Osteocyte (in vitro differentiated cells): ENCODE results near the genes PGAP4, CYLC2, ABCA1 and FKTN.

DNA sequence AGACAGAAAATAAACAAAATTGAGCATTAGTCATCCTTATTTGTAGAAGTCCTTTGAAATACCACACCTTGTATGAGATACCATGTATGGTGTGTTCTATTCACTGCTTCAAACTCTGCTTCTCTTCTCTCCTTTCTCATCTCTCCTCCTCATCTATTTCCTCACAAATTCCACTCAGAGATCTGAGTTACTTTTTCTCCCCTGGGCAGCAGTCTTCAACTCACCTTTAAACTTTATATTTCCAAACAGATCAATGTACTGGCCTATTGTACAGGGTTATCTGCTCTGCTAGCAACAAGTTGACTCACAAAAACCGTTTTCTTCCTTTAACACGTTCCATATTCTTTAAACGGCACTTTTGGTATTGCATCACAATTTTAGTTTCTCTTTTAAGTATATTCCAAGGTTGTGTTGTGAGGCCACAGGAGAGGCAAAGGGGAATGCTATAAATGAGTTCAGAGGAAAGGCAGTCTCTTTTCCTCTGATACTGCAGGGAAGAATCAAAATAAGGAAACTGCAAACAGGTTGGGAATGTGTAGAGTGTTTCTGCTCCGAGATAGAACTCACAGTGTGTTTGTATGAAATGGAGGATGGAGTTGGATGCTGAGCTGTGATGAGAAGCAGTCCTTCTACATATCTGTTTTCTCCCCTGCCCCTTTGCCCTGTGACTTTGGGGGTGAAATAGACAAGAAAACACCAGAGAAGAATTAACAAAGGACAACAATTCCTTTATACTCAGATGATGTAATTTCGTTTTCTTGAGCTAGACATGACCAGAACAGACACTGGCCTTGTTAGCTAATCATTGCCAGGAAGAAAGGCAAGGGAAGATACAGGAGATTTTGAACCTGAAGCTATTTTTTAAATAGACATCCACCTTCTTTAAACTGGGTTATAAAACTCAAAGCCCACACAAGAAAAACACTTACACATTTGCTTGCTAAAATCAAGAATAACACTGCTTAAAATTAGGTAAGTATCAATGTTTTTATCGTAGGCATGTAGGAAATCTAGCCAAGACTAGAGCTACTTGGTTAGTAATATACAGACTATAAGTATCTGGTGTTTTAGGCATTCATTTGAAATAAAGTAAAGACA, 10.0 kb upstream of the ALDOB start:
- PRO-cap: no peak

GRCh38 chr9:101479270-101480086, 7.5 kb downstream of the PGAP4 start:
- PRO-cap: no peak

DNA sequence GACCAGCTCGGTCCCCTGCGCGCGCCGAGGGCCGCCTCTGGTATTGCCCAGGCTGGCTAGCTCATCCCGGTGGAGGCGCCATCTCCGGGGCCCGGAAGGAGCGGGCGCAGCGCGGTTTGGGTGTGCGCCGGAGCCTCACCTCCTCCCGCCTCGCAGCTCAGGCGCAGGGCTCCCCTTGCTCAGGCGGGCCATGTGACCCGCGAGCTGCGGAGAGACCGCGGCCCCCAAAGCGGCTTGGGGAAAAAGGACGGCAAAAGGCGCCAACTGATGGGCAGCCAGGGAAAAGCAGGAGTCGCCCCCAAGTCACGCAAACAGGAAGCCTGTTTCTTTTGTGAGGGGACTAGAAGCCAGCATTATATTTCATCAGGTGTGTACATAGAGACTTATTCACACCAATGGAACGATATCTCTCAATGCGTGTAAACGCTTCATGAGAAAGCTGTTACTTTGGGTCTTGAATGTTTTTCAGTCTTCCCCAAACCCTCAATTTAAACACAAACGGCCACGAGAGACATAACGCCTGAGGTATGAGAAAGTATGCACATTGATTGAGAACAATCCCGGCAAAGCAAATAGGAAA, at the start of gene PGAP4:
Gene PGAP4, minus strand, starts transcription at position 214 of the 580 bp plus-strand sequence.
- PRO-cap: bidirectional peak, plus-strand start at position 81 of the sequence, minus-strand start outside the sequence; bidirectional peak, plus-strand start at position 288 of the sequence, minus-strand start at position 245 of the sequence

- PRO-cap: no peak
These were observed 33.3 kb downstream of the GRIN3A start for GRCh38 chr9:101704908-101705822.

- PRO-cap: no peak
These were observed 32.1 kb downstream of the GRIN3A start for GRCh38 chr9:101706315-101706853.

DNA sequence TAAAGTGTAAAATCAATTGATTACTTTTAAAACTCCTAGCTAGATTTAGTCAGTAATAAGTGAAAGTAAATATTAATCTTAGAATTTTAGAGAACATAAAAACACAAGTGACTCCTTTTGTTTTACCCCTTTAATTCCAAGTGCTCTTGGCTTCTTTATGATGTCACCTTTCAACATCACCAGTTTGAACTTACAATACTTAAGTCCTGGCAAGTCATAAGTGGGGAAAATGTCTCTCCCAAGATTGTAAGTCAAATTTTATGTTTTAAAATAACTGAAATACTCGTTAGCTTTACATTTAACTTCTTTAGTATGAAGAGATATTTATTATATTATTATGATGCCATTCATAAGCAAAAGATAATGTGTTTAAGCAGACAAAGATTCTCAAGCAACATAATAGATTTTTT, at the start of gene CYLC2:
Gene CYLC2, plus strand, starts transcription at position 182 of the 410 bp plus-strand sequence.
- PRO-cap: no peak

DNA sequence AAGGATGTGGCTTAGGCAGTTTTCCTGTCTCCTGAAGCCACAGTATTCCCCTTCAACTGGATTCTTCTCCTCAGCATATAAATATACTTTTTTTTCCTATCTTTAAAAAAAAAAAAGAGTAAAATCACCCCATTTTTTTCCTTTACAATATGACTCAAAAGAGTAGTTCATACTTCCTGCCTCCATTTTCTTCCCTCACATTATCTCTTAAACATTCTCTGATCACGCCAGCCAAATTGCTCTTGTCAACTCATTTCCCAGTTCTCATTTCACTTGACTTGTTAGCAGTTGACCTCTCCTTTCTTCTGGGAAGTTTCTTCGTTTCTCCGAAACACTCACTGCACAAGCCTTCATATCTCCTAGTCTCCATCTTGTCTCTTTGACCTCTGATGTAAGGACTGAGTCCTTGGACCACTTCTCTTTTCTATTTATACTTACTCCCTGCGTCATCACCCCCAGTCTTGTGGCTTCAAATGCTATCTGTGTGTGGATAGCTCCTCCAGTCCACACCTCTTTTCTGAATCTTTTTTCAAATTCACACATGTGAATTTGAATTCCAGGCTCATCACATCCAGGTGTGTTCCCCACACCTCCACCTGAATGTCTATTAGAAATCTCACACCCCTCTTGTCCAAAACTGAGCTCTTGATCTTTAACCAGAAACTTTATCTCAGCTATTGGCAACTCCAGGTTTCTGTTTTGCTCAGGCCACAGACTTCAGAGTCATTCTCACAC, 11.3 kb downstream of the NIPSNAP3B start:
- PRO-cap: no peak

- PRO-cap: no peak
These were observed 47.1 kb downstream of the NIPSNAP3B start for GRCh38 chr9:104810815-104811666.

GRCh38 chr9:104816932-104817849, 53.3 kb downstream of the NIPSNAP3B start:
- PRO-cap: no peak

DNA sequence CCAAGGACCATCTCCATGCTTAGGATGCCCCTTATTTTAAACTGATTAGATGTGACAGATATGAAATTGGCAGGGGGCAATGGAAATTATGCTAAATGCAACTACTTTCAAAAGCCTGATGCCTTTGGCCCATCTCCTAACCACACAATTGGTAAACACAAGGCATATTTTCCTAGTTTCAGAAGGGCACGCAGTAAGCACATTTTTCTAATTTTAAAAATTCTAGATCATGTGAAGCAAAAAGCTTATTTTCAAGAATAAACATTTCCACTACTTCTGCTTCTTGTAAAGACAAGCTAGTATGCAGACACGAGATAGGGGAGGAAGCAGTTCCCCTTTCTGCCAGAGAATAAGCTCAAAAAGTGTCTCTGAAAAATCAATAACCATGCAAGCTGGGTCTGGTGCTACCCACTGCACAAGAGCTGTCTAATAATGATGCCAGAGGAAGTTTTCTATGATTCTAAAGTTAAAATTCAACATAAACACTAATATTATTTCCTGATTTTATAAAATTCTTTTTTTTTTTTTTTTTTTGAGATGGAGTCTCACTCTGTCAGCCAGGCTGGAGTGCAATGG, 67.6 kb downstream of the ABCA1 start:
- PRO-cap: no peak

DNA sequence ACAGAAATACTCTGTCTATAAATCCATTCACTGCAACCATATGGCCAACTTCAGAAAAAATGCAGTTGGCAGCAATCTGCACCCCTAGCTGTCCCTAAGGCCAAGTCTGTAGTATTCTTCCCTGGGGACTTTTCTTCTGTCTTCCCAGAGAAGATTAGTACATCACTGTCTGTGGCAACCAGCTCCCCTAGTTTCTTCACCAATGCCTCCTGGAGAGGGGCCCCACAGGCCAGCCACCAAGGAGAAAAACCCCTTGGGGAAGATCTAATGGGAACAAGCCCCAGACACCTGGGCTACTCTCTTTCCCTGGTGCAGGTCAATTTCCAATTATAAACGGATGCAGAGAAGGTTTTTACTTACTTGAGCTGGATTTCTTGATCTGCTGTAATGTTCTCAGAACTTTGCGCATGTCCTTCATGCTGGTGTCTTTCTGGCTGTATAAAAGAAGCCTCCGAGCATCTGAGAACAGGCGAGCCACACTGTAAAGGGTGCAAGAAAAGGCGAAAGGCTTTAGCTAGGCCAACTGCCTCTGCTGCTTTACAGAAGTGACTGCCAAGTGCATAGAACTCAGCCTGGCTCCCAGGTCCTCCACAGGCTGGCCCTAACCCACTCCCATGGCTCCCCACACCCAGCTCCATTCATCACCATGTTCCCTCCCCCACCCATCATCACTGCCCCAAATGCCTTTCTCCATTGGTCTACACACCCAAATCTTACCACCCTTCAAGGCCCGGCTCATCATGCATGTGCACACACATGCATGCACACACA, 45.1 kb downstream of the ABCA1 start:
- PRO-cap: no peak

DNA sequence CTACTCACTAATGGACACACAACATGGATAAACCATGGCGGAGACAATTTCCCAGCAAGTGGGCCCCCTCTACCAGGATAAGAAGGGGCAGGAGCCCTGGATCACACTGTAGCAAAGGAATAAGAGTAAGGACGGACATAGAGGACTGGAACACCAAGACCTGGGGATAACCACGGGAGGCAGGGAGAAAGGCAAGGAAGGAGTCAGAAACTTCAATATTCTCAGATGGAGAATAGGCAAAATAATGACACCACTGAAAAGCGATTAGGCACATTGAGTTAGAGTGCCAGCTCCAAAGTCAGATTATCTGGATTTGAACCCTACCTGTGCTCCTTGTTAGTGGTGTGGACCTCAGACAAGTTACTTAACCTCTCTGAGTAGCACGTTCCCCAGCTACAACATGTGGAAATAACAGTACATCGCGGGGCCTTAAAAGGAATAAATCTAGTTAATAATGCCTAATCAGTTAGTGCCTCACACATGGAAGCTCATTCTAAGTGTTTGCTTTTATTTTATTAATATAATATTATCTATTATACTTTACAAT, 26.4 kb downstream of the ABCA1 start:
- PRO-cap: no peak

DNA sequence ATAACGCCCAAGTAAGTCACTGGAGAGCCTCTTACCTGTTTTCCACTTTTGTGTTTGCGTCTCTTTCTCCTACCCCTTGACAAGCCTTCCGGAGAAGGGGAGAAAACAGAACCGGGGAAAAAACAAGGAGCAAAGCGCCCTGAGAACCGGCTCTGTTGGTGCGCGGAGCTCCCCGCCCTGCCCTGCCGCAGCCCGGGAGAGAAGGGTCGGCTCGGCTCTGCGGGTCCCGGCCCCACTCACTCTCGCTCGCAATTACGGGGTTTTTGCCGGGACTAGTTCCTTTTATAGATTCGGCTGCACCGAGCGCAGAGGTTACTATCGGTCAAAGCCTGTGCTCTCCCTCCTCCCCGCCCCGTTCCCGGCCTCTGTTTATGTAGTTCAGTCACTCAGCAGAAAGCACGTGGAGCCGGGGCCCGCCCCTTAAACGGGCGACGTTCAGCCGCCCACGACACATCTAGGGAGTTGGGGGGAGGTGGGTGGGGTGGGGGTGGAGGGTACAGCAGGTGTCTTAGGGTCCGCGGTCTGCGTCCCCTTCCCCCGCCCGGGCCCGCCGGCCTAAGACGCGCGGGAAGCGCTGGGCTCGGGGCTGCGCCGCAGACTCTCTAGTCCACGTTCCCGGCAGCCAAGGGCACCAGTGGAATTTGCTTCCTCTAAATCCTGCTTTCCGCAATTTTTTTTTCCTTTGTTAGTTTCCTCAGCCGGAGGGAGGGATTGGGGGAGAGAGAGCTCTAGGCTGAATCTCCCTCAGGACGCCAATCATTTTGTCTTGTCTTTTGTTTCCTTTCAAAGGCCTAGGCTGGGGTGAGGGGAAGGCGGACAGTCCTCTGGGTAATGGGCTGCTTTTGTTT, at the start of gene ABCA1:
Gene ABCA1, minus strand, starts transcription at position 256 of the 848 bp plus-strand sequence.
- PRO-cap: unidirectional peak, minus-strand start at position 256 of the sequence

GRCh38 chr9:105457957-105458357, 10.1 kb downstream of the FSD1L start:
- PRO-cap: no peak

- PRO-cap: no peak
These were observed 10.6 kb downstream of the FSD1L start for GRCh38 chr9:105458358-105458916.

GRCh38 chr9:105557739-105558732, at the start of gene FKTN:
TSS of gene FKTN (plus strand) at chr9:105558131.
- PRO-cap: bidirectional peak, plus-strand start at chr9:105558132, minus-strand start at chr9:105558068

DNA sequence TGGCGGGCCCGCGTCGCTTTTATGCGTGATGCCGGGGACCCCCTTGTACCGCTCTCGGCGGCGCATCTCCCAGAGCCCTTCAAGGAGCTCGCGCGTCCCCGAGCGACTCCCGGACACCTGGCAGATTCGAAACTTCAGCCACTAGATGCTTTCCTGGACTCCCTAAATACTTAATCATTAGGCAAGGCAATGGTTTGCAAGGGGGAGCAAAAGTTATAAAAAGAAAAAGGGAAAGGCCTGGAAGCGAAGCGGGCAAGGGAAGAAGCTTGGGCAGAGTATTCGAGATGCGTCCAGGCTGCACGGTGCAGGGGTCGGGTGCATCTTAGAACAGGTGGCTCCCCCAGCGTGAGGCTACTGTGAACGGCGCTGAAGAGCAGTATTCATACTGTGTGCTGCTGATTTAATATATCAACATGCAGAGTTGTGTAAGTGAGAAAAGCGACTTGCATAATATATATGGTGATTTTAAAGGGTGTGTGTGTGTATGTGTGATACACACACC, 5.7 kb upstream of the TAL2 start:
- PRO-cap: no peak

DNA sequence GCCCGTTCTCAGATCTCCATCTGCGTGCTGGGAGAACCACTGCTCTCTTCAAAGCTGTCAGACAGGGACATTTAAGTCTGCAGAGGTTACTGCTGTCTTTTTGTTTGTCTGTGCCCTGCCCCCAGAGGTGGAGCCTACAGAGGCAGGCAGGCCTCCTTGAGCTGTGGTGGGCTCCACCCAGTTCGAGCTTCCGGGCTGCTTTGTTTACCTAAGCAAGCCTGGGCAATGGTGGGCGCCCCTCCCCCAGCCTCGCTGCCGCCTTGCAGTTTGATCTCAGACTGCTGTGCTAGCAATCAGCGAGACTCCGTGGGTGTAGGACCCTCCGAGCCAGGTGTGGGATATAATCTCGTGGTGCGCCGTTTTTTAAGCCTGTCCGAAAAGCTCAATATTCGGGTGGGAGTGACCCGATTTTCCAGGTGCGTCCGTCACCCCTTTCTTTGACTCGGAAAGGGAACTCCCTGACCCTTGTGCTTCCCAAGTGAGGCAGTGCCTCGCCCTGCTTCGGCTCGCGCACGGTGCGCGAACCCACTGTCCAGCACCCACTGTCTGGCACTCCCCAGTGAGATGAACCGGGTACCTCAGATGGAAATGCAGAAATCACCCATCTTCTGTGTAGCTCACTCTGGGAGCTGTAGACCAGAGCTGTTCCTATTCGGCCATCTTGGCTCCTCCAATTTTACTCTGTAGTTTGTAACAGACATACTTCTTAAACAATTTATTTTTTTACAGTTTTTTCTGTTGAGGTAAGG, 88.2 kb downstream of the TMEM38B start:
- PRO-cap: no peak

- PRO-cap: bidirectional peak, plus-strand start at chr9:106861159, minus-strand start at chr9:106860956; bidirectional peak, plus-strand start at chr9:106861434, minus-strand start at chr9:106861327
These were observed 2.0 kb upstream of the ZNF462 start for GRCh38 chr9:106860613-106861675.

DNA sequence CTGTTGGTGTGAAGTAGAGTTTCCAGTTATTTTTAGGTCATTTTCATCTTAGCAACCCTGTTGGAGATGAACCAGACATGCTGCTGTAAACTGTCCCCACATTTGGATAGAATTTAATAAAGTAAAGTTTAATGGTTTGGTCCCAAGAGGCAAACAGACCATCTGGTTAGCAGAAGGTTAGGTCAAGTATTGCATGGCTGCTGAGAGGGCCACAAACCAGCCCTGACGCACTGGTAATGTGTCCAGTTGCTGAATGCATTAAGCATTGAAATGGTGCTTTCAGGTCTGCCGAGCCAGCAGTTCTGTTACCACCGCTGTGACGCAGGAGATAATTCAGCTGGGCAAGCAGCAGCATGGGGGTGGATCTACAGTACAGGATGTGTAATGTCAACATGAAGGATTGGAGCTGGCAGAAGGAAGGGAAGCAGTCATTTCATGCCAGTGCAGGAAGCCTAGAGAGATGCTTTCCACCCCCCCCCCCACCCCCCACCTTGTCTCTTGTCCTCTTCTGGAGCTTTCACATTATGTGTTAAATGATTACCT, 16.0 kb downstream of the ZNF462 start:
- PRO-cap: no peak